Hematopoietic multipotent progenitor cell (in vitro differentiated cells): ENCODE measurements around the gene DDX3X.

GRCh38 chrX:40727451-40727957, 7.8 kb downstream of the MED14 start:
- CAGE, long polyA plus RNA: no peak

DNA sequence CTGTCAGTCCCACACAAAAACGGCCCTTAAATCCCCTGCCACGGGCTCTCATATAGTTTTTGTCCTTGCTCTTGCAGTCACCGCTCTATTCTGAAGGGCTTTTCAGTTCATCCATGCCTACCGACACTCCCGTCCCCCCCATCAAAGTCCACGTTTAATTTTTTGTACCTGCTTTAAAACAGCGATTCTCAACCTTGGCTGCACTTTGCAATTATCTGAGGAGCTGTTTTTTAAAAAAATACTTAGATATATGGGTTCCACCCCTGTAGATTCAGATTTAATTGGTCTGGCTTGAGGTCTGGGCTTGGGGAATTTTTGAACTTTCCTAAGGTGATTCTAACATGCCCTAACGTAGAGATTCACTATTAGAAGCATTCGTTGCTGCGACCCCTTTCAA, 998 bp upstream of the MED14 start:
- CAGE, long polyA plus RNA: no peak

- CAGE, long polyA plus RNA: no peak
Observed at GRCh38 chrX:40749887-40750370, 14.6 kb upstream of the MED14 start.

DNA sequence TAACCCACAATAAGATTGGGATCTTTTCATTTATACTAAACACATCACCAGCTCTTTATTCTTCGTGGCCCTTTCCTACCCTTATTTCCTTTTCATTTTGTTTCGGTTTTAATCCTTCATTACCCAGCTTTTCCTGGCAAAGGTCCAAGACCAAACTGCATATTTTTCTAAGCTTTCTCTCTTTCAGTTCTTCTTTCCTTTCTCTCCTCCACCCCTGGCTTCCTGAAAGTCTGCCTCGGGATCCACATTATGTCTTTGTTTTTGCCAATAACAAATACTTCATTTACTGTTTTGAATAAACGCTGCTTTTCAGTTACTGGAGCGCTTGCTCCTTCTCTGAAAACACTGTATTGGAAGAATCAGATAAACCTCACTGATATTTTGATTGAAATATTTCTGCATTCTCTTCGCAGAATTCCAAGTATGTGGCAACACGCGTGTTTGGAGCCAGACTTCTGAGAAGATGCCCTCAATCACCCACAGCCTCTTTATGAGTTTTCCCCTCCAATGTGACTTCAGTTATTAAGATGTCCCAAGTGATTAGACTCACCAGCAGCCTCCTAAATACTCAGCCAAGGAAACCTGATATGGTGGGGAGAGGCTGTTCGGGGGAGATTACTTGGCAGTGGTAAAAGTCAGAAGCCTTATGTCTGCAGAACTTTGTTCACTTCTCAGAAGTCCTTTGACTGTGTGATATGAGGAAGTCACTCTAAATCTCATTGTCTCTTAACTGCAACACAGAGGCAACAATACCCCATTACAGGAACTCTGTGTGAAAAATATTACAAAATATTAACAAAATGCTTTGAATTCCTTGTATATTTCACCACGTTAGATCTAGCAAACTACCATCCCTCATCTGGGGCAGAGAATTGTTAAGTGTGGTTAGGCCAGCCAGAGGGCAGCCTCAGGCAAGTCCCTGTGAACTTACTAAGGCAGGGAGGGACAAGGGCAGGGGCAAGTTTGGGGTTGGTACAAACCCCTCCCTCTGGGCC, 151.6 kb upstream of the USP9X start:
- CAGE, long polyA plus RNA: no peak

DNA sequence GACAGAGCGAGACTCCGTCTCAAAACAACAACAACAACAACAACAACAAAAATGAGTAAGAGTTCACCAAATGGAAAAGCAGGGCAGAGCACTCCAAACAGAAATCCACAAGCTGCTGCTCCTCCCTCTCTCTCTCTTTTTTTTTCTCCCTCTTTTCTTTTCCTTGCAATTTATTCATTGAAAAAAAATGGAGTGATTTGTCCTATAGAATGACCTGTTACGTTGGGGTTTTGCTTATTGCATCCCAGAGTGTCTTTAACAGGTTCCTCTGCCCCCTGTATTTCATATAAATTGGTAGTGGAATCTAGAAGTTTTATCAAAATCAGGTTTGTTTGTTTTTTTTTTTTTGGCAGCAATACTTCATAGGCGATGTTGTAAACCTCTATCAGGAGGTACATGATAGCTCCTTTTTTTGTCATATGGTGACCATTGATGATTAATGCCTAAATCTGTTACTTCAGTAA, 64.9 kb upstream of the USP9X start:
- CAGE, long polyA plus RNA: no peak

- CAGE, long polyA plus RNA: no peak
Observed at GRCh38 chrX:41088813-41089167, 3.5 kb downstream of the USP9X start.

DNA sequence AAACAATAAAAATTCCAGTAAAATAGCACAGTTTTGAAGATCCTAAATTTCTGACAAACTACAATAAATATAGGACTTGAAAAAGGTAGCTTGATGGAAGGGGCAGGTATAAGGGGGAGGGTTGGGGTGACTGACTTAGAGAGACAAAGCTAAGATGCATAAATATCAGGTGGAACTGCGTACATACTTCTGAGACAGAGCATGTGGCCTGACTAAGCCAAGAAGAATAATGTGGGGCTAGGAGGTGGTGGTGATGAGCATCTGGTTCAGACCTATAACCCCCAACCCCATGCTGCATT, 19.7 kb downstream of the USP9X start:
- CAGE, long polyA plus RNA: no peak

DNA sequence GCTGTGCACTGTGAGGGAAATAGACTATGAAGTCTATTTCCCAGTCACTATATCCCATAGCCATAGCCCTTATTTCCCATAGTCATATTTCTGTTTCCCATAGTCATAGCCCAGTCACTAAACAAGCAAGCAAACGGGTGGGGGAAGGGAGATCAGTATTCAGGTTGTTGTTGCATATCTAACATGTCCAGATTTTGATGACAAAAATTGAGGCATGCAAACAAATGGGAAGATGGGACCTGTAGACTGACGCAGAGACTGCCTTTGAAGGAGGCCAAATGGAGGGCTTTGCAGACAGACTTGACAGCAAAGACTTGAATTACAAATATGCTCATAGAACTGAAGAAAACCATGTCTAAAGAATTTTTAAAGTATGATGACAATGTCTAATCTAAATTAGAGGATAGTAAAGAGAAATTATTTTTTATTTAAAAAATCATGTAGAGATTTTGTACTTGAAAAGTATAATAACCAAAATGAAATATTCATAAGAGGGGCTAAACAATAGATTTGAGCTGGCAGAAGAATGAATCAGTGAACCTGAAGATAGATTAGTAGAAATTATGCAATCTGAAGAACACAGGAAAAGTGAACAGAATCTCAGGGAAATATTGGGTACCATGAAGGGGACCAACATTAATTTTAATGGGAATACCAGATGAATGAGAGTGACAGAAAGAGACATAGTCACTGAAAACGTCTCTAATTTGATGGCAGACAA, 72.4 kb downstream of the USP9X start:
- CAGE, long polyA plus RNA: no peak

GRCh38 chrX:41189044-41189645, 103.9 kb downstream of the USP9X start:
- CAGE, long polyA plus RNA: no peak

- CAGE, long polyA plus RNA: no peak
Observed at GRCh38 chrX:41331449-41332052, 2.4 kb upstream of the DDX3X start.

- CAGE, long polyA plus RNA: start-site peak on the plus strand at chrX:41334159-41334231, 6,452 reads
Observed at GRCh38 chrX:41333705-41334400, at the start of gene DDX3X. TSS of gene DDX3X (plus strand) at chrX:41334162.

DNA sequence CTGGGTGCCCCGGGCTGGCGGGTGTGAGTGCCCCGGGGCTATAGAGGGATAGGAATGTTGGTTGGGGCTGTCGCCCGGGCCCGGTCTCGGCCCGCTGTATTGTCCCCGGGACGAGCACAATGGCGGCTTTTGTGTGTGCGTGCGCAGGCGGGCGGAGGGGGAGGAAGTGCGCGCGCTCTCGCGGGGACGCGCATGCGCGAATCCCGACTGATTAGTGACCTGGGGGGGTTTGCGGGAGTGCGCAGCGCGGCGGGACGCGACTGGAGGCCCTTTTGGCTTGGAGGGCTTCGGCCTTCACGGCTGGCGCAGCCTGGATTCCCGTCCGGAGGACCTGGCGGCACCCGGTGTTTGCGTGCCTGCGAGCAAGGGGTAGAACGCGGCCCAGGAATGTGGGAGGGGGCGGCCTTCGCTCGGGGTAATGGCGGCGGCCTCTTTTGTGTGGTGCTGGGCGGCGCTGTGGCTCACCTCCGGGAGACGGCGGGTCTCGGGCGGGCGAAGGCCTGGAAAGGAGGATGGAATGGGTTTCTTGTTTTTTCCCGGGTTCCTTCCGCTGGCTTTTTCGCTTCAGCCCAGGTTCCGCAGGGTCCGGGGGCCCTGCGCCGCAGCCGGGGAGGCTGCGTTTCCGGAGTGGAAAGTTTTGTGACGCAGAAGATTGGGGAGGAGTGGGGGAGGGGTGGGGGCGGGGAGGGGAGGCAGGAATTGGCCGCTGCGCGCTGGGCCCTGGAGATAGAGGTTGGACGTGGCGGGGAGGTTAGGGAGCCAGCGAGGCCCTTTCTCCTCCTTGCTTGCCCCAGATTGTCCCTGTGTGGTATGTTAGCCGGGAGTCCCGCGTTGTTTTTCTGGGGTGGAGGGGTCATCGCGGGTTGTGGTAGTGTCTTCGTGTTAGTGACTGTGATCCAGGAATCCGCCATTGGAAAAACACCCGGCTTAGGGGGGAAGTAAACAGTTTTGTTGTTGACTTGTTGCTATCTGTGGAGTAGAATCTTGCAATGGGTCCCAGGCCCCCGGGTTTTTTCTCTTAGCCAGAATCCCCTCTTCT, 758 bp downstream of the DDX3X start:
- CAGE, long polyA plus RNA: no peak

DNA sequence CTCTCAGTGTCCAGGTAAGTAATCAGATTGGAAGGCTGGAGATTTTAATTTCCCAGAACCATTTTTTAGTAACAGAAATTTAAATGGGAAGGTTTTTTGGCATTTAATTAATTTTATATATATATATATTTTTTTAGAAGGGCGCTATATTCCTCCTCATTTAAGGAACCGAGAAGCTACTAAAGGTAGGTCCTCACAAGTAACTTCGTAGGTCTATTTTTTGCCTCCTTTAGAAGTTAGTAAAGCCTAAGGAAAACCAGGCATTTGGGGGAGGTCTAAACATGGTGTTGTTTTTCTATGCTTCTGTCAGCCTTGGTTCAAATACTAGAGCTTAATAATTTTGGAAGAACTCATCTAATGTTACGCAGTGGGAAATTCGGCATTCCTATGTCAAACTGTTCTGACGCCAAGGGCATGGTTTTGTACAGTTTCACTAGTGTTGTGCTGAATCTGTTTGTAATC, 5.0 kb downstream of the DDX3X start:
- CAGE, long polyA plus RNA: no peak

GRCh38 chrX:41382995-41383765, 49.2 kb downstream of the DDX3X start:
- CAGE, long polyA plus RNA: no peak

DNA sequence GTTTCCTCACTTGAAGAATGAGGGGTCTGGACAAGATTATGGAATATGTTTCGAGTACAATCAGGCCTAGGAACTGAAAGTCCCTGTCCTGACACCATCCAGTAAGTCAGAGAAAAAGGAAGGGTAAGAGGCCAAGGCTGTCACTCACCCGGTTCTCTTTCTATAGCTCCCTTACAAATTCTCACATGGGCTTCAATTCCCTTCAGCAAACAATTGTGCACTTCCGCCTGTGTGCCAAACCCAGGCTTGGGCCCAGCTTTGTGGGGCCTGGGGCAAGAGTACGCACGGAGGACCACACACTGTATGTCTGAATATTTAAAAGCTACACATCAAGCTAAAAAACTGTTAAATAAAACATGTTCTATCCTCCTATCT, 4.0 kb upstream of the NYX start:
- CAGE, long polyA plus RNA: no peak

DNA sequence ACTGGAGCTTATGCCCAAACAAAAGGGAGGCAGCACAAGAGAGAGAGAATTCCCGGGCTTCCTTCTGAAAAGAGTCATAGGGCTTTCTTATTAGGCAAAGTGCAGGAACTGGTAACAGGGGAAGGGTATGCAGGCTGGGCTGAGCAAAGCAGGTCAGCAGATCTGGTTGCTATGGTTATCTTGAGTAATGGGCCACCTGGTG, 5.3 kb upstream of the GPR82 start:
- CAGE, long polyA plus RNA: no peak

DNA sequence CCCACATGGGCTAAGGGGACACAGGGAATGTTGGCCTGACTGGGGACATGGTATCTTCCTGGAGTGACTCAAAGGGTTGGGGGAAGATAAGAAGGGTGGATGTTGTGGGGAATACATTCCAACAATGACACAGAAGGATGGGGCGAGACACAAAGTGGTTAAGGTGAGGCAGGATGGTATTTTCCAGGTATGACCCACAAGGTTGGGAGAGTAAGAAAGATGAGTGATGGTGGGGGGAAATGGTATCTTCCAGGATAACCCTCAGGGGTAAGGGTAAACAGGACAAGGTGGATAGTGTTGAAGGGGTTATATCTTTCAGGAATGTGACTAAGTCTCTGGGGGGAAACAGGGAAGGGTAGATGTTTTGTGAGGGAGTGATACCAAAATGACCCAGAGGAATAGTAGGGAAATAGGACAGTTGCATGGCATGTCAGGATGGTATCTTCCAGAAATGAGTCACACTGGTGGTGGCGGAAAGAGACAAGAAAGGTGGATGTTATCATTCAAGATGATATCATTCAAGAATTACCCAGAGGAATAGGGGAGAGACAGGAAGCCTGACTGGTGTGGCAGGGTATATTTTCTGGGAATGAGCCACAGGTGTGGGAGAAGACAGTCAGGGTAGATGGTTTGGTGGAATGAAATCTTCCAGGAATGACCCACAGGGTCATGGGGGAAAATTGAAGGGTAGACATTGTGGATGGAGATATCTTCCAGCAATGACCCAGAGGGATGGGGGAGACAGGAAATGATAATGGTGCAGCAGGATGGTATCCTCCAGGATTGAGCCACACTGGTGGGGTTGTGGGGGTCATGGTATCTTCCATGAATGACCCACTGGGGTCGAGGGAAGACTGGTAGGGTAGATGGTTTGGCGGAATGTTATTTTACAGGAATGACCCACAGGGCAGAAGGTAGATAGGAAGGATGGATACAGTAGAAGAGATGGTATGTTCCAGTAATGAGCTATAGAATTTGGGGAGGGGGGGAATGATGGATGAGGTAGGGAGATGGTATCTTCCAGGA, 61.1 kb downstream of the MAOA start:
- CAGE, long polyA plus RNA: no peak

DNA sequence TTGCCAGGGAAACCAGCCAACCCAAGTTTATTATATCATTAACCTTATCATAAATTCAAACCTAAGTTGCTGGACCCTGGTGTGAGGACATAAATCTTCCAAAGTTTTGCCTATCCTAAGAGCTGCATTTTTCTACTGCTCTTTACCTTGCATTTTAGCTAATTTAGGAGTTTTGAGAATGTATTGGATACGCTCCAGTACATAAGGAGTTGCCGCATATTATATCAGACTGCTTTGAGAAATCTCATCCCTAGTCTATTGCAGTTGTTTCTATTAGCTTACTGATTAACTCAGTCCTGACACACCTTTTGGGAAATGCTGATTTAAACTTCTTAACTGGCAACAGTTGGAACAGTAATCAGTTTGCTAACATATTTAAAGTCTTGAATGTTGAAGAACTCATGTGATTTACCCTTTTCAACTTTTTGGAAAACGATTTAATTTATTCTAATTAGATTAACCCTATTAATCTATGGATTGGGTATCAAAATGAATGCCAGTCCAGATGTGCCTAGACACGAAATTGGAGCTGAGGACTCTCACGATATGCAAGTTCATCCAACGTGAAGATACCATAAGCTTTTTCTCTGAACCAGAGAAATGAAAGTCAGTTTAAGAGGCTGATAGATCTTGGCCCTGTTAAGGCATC, 89.9 kb downstream of the MAOA start:
- CAGE, long polyA plus RNA: no peak

GRCh38 chrX:43838666-43839211, 43.5 kb downstream of the MAOB start:
- CAGE, long polyA plus RNA: no peak

GRCh38 chrX:44306058-44306710, 37.3 kb downstream of the EFHC2 start:
- CAGE, long polyA plus RNA: no peak